Epithelial cell of alveolus of lung (primary cell): ENCODE measurements around the genes JUP and NT5C3B.

DNA sequence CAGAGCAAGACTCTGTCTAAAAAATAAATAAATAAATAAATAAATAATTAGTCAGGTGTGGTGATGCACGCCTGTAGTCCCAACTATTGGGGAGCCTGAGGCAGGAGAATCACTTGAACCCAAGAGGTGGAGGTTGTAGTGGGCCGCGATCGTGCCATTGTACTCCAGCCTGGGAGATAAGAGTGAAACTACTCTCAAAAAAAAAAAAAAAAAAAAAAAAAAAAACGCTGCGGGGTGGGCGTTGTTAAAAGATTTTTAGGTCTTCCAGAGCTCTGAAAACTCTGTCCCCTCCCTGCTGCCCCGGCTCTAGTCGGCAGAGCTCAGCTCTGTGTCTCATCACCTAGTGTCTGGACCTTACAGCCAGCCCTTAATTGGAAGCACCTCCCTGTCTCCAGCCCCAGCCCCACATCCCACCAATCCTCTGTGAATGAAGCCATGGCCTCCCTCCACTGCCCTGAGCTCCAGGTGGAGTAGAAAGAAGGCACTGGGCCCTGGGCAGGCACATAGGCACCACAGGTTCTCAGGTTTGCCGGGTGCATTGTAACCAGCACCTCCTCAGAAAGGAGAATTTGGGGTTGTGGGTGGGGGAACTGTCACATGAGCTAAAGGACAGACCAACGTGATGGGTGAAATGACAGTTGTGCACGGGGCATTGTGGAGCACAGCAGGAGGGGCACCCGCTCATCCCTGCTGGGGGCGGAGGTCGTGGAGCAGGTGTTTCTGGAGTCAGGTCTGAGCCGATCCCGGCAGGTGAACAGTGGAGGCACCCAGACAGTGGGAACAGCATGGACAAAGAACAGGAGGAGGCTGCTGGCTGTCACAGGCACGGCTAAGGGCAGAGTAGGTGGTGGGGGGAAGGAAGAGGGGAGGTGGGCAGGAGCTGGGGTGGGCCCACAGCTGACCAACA is 19.1 kb upstream of the HAP1 start:
- RAMPAGE, long total RNA = no peak
- RRBS = no CpG with 5 or more reads among the region's 18 CpGs

DNA sequence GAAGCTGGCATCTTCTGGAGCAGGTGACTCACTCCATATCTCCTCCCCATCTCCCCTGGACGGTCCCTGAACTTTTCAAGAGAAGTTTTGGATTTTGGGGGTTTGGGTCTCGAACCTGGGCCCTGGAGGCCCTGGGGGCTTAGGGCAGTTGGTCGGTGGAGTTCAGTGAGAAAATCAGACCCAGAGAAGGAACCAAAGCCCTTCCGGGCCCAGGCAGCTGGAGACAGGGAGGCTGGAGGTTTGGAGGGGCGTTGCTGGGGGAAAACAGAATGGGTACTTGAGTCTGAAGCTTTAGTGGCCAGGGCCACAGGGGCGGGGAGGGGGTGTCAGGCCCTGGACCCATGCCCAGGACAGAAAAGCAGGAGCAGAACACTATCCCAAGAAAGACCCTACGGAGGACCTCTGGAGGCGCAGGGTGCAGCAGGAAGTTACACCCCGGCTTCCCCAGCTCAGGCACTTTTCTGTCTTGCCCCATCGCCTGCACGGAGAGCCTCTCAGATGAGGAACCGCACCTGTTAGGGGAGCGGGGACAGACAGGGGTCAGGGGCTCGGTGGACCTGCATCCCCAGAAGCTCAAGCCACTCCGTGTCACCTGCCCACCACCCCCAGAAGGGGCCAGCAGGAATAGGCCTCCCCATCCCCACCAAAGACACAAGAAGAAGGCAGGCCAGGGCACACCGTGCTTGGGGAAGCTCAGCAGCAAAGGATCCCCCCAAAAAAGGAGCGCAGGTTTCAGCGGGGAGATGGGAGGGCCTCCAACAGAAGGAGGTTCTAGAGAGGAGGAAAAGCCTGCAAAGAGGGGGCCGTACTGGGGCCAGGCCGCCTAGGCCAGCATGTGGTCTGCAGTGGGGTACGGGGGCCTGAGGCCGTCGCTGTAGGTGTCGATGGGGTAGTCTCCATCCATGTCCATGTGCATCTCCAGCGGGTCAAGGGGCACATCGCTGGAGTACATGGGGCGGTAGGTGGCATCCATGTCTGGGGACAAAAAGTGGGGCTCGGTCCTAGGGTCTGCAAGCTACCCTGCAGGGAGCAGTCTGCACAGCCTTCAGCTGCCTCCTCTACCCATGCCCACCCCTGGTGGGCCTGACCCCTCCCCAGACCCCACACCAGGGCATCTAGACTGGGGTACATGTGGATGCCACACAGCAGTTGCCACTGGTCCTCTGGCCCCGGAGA is 20.9 kb upstream of the HAP1 start:
- RAMPAGE, long total RNA = no peak
- RRBS = 94% methylated on average over 1 of the region's 29 CpGs

GRCh38 chr17:41774936-41775937 is 11.3 kb downstream of the JUP start:
- RAMPAGE, long total RNA = no peak
- RRBS = 90% methylated on average over 1 of the region's 15 CpGs

DNA sequence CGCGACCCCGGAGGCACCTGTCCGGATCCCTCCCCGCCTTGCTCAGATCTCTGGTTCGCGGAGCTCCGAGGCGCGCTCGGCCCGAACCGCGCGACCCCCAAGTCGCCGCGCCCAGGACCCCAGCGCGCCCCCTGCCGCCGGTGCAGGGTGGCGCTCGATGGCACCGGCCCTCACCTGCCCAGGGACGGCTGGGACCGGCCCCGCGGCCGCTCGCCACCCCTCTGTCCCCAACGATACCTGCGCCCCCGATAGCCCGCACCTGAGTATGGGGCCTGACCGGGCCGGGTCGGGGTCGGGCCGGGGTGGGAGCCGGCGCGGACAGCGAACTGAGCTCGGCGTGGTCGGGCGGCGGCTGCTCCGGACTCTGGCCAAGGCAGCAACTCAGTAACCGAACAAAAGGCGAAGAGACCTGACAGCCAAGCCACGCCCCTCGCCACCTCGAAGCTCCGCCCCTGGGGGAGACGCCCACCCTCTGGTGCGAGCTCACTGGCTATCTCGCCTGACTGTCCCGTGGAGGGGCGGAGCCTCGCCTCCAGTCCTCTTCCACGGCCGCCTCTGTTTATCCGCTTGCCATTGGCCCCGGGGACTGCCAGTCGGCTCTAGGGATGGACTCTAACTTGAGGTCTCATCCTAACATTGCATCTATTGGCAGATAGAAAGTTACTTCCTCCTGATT is at the start of gene JUP:
TSS of gene JUP (minus strand) at position 383 of the 676 bp plus-strand sequence.
- RAMPAGE, long total RNA = start-site peak on the minus strand centred at position 363 of the sequence, 78 bp wide, 177 and 21 reads in 2 replicates
- RRBS = 2% methylated on average over 18 of the region's 67 CpGs

GRCh38 chr17:41835287-41836590 is at the start of gene NT5C3B:
TSS of gene NT5C3B (minus strand) at chr17:41836232.
- RAMPAGE, long total RNA = start-site peak on the minus strand at chr17:41836206-41836246, 259 and 98 reads in 2 replicates
- RRBS = under 1% methylated on average over 14 of the region's 86 CpGs

GRCh38 chr17:41864265-41865018 is 781 bp downstream of the KLHL11 start:
- RAMPAGE, long total RNA = no peak
- RRBS = 0% methylated on average over 5 of the region's 52 CpGs

DNA sequence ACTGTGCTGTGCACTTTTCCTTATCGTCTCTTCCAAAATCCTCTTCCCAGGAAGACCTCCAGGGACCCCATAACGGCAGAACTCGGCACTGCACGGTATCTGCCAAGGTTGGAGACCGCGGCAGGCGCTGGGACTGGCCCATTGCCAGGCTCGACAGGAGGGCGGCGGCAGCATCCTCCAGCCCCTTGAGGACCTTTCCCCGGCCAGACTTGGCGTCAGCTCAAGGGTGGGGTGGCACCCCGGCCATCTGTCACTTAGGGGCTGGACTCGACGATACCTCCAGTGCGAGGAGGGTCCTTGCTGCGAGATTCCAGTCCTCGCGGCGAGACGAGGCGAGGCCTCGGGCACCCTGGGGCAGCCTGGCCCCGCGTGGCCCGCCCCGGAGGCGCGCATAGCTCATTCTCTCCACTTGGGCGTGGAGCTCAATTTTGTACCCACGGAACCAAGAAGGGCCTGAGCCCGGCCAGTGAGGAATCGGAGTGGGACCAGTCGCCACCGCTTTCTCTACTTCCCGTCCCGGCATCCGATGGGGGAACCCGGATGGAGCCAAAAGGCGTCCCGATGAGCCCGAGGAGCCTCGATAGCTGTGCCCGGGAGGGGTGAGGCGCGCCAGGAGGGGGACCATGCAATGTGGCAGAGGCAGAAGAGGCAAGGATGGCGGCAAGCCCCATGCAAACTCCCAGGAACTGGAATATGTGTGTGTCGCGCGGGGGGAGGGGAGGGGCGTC is 621 bp downstream of the ACLY start:
- RAMPAGE, long total RNA = no peak
- RRBS = 2% methylated on average over 19 of the region's 51 CpGs

DNA sequence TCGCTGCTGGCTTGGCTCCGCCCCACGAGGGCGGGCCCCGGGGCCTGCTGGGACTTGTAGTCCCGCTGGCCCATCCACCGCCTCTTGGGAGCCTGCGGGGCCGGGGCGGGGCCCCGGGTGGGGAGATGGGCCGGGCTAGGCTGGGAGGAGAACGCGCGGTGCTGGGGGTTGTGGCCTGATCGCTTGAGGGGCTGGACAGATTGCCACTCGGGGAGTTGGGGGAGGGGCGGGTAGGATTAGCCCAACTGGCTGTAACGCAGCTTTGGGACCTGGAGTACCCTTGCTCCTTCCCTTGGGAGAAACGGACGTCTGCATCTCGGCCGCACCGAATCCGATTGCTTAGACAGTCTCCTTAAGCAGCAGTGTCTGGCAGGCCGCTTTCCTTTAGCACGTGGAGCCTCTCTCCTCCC is 342 bp upstream of the ACLY start:
- RAMPAGE, long total RNA = no peak
- RRBS = under 1% methylated on average over 5 of the region's 27 CpGs

- RAMPAGE, long total RNA = no peak
- RRBS = no CpG with 5 or more reads among the region's 4 CpGs
These were observed 1.2 kb upstream of the ACLY start for GRCh38 chr17:41919860-41920441.

GRCh38 chr17:41972120-41972716 is 5.6 kb downstream of the CNP start:
- RAMPAGE, long total RNA = no peak
- RRBS = no CpG with 5 or more reads among the region's 9 CpGs

DNA sequence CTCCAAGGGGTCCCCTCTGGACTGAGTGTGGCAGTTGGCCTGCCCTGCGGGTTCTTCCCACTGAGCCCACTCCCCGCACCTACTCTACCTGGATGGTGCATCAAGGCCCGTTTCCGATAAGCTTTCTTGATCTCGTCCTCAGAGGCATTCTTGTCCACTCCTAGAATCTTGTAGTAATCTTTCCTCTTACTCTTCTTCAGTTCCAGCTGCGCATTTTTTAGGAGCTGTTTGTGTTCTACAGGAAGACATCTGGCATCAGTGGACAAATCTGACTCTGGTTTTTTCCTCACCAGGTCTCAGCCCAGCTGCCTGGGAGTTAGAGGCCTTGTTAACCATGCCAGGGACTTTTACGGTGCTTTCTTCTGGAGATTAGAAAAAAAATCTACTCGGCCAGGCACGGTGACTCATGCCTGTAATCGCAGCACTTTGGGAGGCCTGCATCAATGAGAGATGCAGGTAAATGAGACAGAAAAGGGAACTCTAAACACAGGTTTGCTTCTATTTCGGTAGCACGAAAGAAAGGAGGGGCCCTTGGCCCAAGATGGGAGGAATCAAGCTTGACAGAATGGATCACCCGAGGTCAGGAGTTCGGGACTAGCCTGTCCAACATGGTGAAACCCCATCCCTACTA is 15.7 kb downstream of the CNP start:
- RAMPAGE, long total RNA = no peak
- RRBS = no CpG with 5 or more reads among the region's 14 CpGs

GRCh38 chr17:42016242-42017317 is 659 bp downstream of the DNAJC7 start:
- RAMPAGE, long total RNA = no peak
- RRBS = no CpG with 5 or more reads among the region's 46 CpGs

GRCh38 chr17:42121581-42122131 is 489 bp upstream of the KAT2A start:
- RAMPAGE, long total RNA = no peak
- RRBS = no CpG with 5 or more reads among the region's 19 CpGs

GRCh38 chr17:42124916-42126059 is 2.7 kb downstream of the HSPB9 start:
- RAMPAGE, long total RNA = no peak
- RRBS = no CpG with 5 or more reads among the region's 24 CpGs

- RAMPAGE, long total RNA = no peak
- RRBS = no CpG with 5 or more reads among the region's 10 CpGs
These were observed 6.7 kb downstream of the HSPB9 start for GRCh38 chr17:42129020-42130009.

DNA sequence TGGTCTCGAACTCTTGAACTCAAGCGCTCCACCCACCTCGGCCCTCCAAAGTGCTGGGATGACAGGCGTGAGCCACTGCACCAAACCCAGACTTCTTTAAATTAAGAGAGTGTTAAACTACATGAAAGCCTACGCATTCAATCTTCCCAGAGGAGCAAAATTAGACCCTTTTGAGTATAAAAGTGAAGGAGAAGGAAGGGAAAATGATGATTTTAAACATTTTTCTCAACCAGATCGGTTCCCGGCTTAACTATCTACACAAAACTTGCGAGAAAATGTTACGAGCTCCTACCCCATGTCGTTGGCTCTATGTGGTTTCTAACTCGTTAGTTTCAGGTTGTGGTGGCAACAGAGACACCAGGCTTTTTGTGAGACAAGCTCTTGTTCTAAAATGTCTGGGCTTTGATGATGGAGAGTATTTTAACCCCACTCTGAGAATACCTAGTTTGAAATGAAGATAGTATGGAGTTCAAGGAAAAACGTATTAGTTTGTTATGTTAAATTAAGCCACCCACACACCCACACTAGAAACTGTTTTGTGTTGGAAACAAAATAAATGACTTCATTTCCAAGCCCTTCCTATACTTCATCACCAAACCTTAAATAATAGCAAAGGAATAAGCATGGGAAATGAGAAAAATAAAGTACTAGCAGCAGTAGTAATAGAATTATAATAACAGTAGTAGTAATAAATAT is 26.2 kb downstream of the STAT5B start:
- RAMPAGE, long total RNA = no peak
- RRBS = no CpG with 5 or more reads among the region's 12 CpGs

DNA sequence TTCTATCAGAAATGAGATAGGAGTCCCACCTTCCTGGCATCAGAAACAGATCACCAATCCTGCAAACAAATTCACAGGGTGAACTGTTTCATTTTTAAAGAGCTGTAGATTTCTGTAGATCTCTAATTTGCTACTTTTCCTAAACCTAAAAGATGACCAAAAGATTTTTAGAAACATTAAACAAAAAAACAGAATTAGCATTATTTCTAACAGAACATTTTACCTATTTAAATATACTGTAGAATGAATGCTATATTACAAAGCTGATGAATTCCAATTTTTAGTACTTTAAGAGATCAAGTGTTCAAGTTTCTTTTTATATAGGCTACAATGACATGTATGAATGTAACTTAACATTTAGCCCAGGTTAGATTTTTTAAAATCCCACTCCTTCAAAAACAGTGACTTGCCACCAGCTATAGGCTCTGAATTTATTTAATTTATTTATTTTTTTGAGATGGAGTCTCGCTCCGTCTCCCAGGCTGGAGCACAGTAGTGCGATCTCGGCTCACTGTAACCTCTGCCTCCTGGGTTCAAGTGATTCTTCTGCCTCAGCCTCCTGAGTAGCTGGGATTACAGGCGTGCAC is 7.5 kb downstream of the STAT5B start:
- RAMPAGE, long total RNA = no peak
- RRBS = no CpG with 5 or more reads among the region's 5 CpGs

DNA sequence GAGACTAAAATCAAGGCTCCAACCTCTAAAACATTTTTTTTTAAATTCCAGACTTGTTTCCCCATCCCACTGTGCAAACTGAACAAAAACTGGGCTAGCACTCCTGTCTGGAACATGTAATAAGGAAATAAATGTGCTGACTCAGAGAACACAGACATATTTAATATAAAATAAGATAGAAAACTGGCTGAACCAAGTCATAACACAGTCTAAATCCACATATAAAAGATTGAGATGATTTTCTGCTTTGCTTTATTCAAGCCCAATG is 1.5 kb downstream of the STAT3 start:
- RAMPAGE, long total RNA = no peak

DNA sequence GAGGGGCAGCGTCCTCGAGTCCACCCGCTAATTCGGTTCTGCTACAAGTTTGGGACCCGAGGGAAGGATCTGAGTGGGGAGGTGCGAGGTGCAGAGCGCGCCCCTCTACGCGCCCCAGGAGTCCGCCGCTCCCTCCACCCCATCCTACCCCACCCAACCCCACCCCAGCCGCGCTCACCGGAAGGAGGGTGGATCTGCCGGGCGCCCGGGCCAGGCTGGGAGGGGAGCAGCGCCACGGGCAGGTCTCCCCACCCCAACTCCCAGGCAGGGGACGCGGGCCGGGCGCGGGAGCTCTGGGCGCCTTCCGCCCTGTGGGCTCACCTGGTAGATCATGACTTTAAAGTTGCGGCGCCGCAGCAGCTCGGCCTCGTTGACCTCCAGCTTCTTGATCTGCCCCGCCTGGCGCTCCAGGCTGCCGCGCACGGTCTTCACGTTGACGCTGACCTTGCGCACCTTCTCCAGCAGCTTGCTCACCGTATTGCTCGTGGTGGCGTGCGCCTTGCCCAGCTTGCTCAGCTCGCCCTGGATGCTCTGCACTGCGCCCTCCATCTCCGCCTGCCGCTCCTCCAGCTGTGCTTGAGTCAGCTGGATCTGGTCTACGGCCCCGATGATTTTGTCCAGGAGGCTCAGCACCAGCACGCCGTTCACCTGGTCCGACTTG is 620 bp downstream of the CAVIN1 start:
- RAMPAGE, long total RNA = no peak
- RRBS = 2% methylated on average over 6 of the region's 53 CpGs

DNA sequence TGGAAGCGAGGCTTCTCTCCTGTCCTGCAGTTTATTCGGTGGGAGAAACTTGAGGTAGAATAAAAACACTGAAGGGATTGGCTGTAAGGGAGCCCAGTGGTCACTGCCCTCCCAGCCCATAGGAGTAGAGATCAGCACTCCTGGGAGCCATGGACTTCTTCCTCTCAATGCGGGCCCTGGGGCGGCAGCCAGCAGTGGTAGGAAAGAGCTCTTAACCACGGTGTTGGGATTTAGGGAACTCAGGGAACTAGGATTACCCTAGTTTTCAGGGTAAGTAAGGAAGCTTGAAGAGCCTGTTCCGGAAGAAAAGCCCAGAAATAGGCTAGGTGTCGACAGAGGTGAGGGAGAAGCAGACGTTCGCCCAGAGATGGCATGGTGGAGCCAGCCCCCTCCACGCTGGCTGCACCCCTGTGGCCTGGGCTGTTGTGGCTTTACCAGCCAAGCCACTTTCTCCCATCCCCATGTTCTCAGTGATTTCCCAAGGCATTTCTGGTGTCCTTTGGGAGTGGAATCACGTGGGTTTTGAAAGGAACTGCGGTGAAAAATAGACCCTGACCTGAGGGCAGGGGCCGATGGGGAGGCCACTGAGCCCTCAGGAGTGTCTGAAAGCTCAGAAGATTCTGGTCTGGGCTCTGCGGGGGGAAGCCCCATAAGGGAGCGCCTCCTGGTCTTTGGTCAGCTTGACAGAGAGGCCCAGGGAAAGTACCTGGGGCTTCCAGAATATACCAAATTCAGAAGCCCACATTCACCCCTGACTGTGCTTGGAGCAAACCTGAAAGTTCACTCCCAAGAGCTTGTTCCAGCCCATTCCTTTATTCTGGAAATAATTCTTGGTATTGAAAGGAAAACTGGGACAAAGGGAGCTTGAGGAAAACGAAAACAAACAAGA is 23.5 kb upstream of the NAGLU start:
- RAMPAGE, long total RNA = no peak
- RRBS = no CpG with 5 or more reads among the region's 16 CpGs